Breast epithelium (tissue), 2 donors: Measurements from ENCODE around the genes LINGO4, LCE2C, SPRR5 and SPRR2D.

- PRO-cap, result no peak
- RAMPAGE, long total RNA, 2 experiments, result no peak in any of the 2 experiments
Measured at GRCh38 chr1:151728020-151729065, 7.0 kb downstream of the RIIAD1 start.

GRCh38 chr1:151805196-151805686 is at the start of gene LINGO4:
Gene LINGO4 (minus strand): TSS chr1:151805419.
- PRO-cap, result no peak
- RAMPAGE, long total RNA, 2 experiments, result no peak in any of the 2 experiments

GRCh38 chr1:151840462-151841072 is 947 bp upstream of the C2CD4D start:
- PRO-cap, result no peak
- RAMPAGE, long total RNA, 2 experiments, result no peak in any of the 2 experiments

GRCh38 chr1:151897905-151898128 is 11.5 kb downstream of the THEM4 start:
- PRO-cap, result unidirectional peak, plus-strand start at chr1:151898064
- RAMPAGE, long total RNA, 2 experiments, result no peak in any of the 2 experiments

- PRO-cap, result no peak
- RAMPAGE, long total RNA, 2 experiments, result no peak in any of the 2 experiments
Measured at GRCh38 chr1:151953409-151953711, 40.3 kb downstream of the S100A10 start.

GRCh38 chr1:151981071-151981585 is 12.5 kb downstream of the S100A10 start:
- PRO-cap, result no peak
- RAMPAGE, long total RNA, 2 experiments, result no peak in any of the 2 experiments

DNA sequence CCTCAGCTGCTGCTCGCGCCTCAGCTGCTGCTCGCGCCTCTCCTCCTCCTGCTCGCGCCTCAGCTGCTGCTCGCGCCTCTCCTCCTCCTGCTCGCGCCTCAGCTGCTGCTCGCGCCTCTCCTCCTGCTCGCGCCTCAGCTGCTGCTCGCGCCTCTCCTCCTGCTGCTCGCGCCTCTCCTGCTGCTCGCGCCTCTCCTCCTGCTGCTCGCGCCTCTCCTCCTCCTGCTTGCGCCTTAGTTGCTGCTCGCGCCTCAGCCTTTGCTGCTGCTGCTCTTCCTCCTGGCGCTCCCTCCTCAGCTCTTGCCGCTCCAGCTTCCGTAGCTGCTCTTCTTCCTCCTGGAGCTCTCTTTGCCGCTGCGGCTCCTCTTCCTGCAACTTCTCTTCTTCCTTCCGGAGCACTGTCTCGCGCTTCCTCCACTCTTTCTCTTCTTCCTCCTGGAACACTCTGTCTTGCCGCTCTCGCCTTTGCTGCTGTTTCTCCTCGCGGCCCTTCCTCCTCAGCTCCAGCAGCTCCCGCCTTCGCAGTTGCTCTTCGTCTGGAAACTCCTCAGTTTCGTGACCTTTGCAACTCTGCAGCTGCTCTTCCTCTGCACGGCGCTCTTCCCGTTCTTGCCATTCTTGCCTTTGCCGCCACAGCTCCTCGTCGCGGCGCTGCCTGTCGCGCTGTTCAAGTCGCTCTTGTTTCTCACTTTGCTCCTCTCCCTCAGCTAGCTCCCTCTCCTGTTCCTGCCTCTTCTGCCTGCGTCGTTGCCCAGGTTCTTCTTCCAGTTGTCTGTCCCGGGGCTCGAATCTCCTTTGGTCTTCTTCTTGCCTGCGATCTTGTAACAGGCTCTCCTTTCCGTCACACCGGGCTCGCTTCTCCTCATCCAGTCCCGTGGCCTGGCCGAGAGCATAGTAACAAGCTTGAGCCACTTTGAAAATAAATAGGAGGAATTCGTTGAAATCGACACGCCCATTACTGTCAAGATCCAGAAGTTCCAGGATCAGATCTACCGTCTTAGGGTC is 2.9 kb downstream of the TCHH start:
- PRO-cap, result no peak
- RAMPAGE, long total RNA, 2 experiments, result no peak in any of the 2 experiments

DNA sequence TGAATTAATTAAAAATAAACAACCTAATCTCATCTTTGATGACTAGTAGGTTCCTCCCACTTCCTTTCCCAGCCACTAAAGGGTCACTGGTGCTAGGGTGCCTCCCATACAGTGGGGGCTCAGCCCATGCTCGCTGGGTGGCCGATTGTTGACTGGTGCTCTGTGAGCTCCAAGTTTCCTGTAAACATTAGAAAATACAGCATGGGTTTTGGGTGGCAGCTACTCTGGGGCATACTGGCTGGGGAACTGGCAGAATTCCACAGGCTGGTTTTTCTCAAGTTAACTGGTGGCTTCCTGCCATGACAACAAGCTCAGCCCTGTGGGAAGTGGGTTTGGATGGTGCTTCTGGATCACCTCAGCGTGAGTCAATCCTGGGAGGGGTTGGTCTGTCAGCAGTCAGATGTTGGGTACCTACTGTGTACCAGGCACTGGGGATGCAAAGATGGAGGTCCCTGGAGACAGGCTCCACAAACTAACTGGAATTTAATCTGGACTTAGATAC is 28.7 kb upstream of the CRNN start:
- PRO-cap, result no peak
- RAMPAGE, long total RNA, 2 experiments, result no peak in any of the 2 experiments

- PRO-cap, result no peak
- RAMPAGE, long total RNA, 2 experiments, result no peak in any of the 2 experiments
Measured at GRCh38 chr1:152459775-152460507, 45.9 kb upstream of the CRNN start.

DNA sequence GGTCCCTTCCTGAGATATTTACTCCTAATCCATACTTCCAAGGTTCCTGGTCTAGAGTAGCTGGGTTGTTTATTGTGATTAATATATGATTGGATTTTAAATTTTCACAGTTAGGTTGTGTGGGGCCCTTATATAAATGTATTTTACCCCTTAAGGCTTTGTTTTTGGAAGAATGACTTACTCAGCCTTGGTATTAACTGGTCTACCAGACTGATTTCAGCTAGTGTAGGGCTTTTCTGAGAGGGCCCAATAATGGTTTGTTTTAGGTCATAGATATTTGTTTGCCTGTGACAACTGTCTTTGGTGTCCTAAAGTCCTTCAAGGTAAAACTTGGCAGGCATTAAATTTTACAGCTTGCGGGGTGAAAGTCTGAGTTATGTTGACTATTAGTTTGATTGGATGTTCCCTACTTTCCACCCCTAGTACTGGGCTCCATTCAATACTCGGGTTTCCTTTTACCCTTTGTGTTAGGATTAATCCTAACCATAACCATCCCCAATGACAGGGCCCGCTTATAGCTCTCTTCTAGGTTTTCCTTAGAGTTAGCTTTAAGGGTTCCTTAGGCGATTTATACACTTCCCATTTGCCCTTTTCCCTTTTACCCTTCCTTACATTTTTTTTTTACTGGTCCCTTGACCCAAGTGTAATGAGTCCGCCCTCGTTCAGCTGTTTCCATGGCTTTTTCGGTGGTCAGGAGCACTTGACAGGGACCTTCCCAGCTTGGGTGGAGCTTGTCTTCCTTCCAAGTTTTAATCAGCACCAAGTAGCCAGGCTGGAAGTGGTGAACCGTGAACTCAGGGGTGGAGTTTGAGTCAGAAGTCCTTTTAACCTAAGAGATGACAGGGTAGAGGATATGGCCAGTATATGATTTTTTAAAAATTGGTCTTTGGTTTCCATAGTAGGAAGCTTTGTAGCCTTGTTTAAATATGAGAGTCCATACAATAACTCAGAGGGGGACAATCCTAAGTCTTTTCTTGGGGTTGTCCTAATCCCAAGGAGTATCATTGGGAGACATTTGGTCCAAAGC is 28.6 kb upstream of the LCE5A start:
- PRO-cap, result no peak
- RAMPAGE, long total RNA, 2 experiments, result no peak in any of the 2 experiments

GRCh38 chr1:152515210-152516087 is 1.2 kb downstream of the CRCT1 start:
- PRO-cap, result no peak
- RAMPAGE, long total RNA, 2 experiments, result no peak in any of the 2 experiments

- PRO-cap, result no peak
- RAMPAGE, long total RNA, 2 experiments, result no peak in any of the 2 experiments
Measured at GRCh38 chr1:152674994-152675551, at the start of gene LCE2C. Gene LCE2C (plus strand): TSS chr1:152675279.

DNA sequence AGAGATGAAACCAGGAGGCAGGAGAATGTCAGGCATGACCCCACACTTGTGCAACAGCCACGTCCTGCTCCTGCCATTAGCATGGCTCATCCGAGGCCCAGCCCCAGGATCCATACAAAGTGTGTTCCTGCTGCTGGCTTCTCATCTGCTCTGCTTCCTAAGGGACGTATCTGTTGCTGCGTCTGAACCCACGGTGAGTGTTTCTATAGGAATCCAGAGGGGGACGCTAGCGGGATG is 160 bp downstream of the LCE4A start:
- PRO-cap, result no peak
- RAMPAGE, long total RNA, 2 experiments, result no peak in any of the 2 experiments

DNA sequence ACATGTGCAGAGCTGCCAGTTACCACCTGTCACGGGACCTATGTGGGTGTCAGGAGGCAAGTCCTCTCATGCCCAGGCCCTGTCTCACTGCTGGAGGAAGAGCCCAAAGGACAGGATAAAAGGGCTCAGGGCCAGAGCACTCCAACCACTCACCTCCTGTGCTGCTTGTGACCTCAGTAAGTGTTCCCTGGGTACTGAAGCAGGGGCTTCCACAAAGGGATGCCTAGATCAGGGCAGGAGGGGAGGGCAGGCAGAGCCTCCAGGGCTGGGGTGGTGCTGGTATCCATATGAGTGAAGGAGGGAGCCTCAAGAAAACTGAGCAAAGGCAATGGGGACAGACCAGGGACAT is 590 bp upstream of the LCE1B start:
- PRO-cap, result no peak
- RAMPAGE, long total RNA, 2 experiments, result no peak in any of the 2 experiments

GRCh38 chr1:152947045-152947237 is at the start of gene SPRR5:
Gene SPRR5 (plus strand): TSS chr1:152947206.
- PRO-cap, result no peak
- RAMPAGE, long total RNA, 2 experiments, result no peak in any of the 2 experiments

DNA sequence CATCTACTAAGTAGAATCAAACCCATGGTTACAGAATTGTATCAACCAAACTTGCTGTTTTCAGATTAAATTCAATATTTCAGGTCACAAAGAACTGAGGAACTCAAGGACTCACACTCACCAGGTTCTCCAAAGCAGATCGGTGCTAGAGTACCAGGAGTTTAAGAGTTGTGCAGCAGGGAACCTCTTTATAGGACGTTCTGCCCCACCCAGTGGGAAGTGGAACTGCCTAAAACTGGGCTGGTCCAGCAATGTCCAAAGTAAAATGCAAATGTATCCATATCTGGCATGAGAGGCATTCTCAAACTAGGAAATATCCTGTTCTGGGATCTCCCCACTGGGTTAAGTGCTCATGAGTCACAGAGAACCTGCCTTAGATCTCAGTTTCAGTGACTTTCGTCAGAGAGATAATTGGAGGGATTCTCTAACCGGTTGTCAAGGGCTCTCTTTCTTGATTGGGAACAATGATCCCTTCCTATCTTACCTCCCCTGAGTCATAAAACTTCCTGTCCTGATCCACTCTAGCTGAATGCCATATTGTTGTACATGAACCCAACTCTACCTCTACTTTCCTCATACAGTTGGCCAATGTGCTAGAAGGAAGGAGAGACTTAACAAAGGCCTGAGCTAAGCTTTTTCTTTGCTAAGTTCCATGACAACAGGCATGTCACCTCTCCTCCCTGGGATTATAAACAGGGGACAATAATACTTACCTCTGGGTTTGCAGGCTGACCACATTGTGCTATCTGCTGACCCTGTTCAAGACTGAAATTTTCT is at the start of gene SPRR2D:
SPRR2D (minus strand) TSS at position 164 of the 777 bp plus-strand sequence.
- PRO-cap, result no peak
- RAMPAGE, long total RNA, 2 experiments, result no peak in any of the 2 experiments

DNA sequence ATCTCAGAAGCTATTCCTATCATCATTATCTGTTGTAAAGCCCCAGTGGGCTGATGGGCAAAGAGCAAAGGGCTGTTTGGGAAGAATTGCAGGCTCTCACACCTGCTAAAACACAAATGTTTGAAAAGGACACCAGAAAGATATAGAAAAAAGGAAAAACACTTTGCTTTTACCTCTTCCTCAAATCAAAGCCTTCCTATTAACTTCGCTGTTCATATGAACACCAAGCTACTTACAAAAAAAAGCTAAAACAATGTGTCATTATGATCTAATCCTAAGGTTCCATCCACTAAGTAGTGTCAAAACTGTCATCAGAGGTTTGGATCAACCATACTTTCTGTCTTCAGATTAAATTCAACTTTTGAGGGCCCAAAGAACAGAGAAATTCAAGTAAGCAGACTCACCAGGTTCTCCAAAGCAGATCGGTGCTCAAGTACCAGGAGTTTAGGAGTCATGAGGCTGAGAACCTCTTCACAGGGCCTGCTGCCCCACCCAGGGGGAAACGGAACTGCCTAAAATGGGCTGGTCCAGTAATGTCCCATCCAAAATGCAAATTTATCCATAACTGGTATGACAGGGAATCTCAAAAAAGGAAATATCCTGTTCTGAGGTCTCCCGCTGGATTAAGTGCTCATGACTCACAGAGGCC is 9.5 kb downstream of the SPRR2G start:
- PRO-cap, result no peak
- RAMPAGE, long total RNA, 2 experiments, result no peak in any of the 2 experiments

GRCh38 chr1:153334634-153335230 is 13.9 kb downstream of the PGLYRP4 start:
- PRO-cap, result no peak
- RAMPAGE, long total RNA, 2 experiments, result no peak in any of the 2 experiments

GRCh38 chr1:153356973-153357300 is 717 bp upstream of the S100A9 start:
- PRO-cap, result no peak
- RAMPAGE, long total RNA, 2 experiments, result no peak in any of the 2 experiments

- PRO-cap, result no peak
- RAMPAGE, long total RNA, 2 experiments, result no peak in any of the 2 experiments
Measured at GRCh38 chr1:153393763-153394424, 3.0 kb upstream of the S100A8 start.